Occipital lobe (tissue), 2 donors: ENCODE results near the genes ATAD1, KLLN and LIPN.

DNA sequence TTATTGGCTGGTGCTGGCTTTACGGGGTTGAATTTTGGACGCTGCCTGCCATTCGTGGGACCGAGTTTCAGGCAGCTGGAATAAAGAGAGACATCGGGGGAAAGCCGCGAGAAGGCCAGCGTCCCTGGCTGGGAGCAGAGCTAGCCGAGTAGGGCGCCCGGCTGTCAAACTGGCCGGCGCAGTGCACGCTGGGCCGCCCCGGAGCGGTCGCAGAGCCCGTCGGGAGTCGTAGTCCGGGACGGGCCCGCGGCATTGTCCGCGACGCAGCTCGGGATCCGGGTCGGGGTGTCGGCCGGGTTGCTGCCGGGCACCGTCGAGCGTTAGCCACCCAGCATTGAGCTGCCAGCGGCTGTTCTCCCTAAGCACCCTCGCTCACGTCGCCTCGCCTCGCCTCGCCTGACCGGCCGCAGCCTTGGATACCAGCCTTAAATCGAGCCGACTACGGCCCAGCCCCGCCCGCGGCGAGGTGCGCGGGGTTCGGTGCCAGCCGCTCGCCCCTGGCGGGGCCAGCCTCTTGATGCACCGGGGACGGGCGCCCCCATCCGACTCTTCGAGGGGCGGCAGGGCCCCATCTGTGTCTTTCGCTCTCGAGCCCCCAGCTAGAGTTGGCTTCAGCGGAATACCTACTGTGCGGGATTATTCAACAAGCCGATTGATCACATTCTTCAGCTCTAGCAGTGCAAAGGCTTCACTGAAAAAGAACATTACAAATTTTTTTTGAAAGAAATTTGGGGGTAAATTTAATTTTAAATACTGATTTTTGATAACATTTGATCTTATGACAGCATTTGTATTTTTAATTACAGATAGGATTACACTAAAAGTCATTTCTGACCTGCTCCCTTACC lies 14.6 kb upstream of the NUTM2D start:
- RAMPAGE, long total RNA: no peak

DNA sequence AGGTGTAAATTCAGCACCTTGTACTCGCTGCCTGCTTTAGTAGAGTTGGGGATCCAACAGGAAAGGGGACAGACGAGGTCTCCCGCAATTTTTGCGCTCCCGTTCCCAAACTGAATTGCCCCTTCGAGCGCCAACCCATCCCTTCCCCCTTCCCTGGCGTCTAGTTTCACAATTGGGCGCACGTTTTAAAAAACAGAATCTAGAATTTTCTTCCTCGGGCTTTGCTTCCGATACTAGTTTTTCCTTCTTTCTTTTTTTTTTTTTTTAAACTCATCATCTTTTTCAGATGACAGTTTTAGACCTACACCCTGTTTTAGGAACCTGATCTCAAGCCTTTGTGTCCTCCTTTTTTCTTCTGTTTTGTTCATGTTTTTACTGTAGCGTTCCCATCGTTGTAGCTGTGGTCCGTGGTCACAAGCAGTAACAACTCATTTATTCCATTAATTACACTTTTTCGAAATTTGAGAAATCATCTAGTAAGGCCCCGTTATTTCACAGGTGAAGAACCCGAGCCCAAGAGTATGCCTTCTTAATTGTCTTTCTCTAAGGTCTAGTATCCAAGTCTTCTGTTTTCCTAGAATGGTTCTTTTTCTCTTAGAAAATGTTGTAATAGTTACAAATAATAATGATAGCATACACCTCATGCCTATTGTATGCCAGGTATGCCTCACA lies 1.2 kb downstream of the MINPP1 start:
- RAMPAGE, long total RNA: no peak

DNA sequence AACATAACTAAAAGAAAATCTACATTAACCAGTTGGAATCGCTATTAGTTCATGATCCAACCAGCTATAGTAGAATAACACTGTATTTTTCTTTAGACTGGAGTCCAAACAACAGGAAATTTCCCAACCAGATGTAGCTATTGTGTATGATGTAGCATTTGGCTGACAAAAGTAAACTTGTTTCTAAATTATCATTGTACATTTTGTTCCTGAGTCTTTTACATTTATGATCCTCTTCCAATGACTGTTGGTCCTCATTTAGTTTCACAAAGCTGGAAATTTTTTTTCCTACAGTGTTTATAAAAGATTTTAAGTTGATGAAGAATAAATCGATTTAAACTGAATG lies 62.1 kb downstream of the PAPSS2 start:
- RAMPAGE, long total RNA: no peak

- RAMPAGE, long total RNA: no peak
These were observed 2.6 kb downstream of the ATAD1 start for GRCh38 chr10:87815369-87815785.

- RAMPAGE, long total RNA: start-site peak on the minus strand at chr10:87818167-87818215, 197 and 416 reads in 2 replicates; start-site peak on the plus strand at chr10:87818275-87818331, 158 and 35 reads in 2 replicates
These were observed at the start of gene ATAD1 for GRCh38 chr10:87817425-87818649. TSS of gene ATAD1 (minus strand) at chr10:87818226.

DNA sequence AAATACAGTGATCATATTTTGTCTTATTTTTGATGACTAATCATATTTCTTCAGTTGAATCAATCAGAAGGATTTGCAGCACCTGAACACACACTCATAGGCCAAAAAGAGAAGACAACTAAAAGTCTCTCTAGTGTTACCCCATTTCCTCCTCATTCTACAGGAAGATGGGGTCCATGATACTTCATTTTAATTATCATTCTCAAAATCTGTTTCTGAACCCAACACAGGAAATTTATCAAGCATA lies 8.7 kb upstream of the ATAD1 start:
- RAMPAGE, long total RNA: no peak

DNA sequence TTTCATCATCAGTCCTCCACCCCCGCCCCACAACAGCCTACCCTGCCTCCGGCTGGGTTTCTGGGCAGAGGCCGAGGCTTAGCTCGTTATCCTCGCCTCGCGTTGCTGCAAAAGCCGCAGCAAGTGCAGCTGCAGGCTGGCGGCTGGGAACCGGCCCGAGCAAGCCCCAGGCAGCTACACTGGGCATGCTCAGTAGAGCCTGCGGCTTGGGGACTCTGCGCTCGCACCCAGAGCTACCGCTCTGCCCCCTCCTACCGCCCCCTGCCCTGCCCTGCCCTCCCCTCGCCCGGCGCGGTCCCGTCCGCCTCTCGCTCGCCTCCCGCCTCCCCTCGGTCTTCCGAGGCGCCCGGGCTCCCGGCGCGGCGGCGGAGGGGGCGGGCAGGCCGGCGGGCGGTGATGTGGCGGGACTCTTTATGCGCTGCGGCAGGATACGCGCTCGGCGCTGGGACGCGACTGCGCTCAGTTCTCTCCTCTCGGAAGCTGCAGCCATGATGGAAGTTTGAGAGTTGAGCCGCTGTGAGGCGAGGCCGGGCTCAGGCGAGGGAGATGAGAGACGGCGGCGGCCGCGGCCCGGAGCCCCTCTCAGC lies at the start of gene KLLN:
TSS of gene KLLN (minus strand) at position 371 of the 587 bp plus-strand sequence.
- RAMPAGE, long total RNA: no peak

DNA sequence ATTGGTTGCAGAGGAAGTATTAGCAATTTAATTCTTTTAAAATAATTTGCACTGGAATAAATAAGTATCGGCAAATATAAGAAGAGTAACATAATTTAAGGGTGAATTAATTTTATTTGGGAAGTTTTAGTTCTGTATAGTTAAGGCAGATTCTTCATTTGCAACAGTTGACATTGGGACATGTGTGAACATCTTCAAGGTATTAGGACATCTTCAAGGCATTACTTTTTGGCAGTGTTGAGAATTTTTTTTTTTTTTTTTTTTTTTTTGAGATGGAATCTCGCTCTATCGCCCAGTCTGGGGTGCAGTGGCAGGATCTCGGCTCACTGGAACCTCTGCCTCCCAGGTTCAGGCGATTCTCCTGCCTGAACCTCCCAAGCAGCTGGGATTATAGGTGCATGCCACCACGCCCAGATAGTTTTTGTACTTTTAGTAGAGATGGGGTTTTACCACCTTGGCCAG lies 5.6 kb downstream of the PTEN start:
- RAMPAGE, long total RNA: no peak

DNA sequence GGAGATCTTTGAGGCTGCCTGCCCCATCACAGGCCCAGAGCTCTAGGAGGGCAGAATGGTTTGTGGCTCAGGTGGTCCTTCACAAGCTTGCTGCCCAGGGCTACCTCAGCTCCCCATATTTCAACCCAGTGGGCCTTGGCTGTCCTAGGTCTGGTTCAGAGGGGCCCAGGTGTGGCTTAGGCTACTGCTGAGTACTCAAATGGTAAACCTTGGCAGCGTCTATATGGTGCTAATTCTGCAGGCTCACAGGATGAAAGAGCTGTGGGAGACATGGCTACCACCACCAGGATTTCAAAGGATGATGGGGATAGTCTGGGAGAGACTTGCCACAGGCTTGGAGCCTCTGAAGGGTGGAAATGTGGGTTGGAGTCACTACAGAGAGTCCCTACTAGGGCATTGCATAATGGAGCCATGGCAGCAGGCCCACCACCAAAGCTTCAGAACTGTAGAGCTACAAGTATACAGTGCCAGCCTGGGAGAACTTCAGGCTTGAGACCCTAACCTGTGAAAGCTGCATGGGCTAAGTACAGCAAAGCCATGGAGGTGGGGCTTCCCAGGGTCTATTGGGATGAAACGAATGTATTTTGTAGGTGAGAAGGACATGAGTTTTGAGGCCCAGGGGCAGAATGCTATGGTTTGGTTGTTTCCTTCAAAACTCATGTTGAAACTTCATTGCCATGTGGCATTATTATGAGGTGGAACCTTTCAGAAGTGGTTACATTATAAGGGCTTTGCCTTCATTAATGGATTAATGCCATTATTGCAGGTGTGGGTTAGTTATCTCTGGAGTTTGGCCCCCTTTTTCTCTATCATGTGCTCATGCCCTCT lies 24.5 kb downstream of the PTEN start:
- RAMPAGE, long total RNA: no peak

DNA sequence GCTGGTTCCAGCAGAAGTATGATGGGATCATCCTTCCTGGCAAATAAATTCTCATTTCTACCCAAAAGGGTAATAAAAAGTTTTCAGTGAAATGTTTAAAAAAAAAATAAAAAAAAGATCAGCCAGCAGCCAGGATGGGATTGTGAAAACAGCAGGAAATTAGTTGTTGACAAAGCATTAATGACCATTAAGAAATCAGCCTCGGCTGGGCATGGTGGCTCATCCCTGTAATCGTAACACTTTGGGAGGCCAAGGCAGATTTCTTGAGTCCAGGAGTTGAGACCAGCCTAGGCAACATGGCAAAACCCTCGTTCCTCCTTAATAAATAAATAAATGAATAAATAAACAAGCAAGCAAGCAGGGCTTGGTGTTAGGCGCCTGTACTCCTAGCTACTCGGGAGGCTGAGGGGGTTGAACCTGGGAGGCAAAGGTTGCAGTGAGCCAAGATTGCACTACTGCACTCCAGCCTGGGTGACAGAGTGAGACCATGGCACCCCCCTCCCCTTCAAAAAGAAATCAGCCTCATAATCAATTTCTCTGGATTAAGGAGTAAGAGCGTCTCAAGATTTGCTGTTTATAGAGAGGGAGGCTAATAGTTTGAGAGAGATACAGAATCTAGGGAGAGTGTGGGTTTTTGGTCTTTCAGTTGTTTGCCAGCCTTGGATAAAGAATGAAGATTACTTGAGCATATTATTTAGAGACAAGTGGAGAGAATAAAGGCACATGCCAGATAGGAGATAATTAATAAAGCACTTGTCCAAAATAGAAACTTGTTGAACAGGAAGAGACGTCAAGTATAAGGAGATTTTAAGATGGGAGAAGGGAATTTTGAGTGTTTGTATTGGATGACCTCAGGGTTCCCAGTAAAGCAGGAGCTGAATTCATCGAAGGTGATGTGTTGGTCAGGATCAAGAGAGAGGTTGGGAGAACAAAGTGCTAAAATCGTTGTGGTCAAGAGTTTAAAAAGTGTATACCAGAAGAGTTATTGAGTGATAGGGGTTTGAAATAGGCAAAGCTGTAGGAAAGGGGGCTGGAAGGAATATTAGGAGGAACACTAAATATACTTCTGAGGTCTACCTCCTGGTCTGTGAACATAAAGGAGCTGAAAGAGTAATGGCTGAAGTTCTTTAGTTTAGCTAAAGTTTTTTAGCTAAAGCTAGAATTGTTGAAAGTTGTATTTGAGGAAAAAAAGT lies 83.0 kb downstream of the PTEN start:
- RAMPAGE, long total RNA: no peak

DNA sequence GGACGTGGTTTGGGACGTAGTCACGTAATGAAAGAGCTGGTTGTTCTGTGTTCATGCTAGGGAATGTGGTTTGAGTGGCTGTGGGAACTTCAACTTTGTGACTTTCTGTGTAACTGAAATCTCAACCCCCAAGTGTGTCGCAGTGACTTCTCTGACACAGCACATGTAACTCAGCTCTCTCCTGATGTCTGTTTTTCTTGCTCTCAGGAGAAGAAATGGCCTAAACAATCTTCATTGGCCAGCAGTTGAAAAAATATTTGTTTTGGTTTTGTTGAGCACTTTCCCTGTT lies 199.0 kb downstream of the PTEN start:
- RAMPAGE, long total RNA: no peak

DNA sequence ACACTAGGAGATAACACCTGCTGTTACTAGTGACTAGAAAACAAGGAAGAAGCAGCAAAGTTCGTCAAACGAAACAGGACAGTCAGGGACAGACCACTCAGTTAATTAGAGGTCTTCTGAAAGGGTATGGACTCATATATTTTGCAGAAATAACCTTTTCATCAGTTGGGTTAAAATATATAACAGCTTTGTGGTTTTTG lies 353.7 kb downstream of the PTEN start:
- RAMPAGE, long total RNA: no peak

DNA sequence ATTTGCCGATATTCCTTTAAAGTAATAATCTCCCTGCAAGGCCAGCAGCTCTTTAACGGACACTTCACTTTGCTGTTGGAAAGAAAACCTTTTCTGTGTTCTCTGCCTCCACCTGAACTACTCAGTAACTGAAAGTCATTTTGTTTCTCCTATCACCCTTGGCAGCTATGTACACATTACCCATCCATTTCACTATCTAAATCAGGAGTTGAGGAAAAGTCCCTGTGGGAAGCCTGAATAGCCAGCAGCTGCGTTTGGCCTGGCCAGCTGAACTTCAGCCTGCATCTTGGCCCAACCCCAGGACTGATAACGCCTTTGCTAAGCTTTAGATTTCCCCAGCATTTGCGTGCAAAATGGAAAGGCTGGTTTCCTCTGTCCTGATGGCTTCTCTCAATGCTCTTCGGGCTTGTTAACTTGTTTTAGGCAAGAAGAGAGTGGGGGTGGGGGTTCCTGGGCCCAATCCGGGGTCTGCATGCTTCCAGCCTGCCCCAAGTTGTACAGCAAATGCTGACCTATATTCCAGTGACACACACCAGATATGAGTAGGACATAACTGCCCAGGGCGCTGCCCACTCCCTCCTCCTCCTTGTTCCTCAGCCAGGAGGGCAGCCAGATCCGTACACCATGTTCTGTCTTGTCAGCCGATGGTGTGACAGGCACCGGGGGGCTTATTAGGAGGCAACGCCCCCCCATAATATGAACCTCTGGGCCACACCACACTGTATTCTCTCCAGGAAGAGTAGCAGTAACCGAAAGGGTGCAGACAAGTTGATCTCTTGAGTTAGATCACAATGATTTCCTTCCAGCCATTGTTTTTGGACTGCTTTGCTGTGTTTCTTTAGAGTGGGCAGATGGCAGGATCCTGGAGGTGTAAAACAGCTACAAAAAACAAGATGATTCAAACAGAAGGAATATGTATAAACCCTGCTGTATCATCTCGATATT lies 339.2 kb downstream of the RNLS start:
- RAMPAGE, long total RNA: no peak

- RAMPAGE, long total RNA: no peak
These were observed 329.0 kb downstream of the RNLS start for GRCh38 chr10:88254037-88254696.

- RAMPAGE, long total RNA: no peak
These were observed 326.9 kb downstream of the RNLS start for GRCh38 chr10:88255943-88256919.

DNA sequence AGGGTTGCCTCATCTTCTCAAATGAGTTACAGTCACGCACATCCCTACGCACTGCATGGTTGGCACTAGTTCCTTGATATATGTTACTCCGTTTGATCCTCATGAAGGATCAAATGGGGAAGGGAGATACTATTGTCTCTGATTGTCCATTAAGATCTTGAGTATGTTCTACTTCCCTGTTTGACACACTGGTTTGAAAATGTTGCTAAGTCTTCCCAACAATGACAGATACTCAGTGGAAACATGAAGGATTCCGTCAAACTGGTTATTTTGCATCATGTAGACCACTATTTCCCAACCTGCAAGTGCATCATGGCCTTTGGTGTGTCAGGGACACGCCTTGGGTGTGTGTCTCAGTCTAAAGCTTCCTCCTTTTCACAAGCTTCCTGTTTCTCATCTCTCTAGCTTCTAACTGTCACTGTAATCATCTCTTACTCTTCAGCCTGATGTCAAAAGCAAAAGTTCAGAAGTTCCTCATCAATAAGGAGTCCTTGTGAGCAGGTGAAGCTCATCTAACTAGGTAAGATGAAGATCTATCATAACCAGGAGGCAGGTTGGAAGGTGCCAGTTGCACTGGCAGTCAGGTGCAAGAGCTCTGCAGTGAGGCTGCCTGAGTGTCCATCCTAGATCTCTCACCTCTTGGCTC lies at the start of gene LIPN:
TSS of gene LIPN (plus strand) at position 434 of the 646 bp plus-strand sequence.
- RAMPAGE, long total RNA: no peak

DNA sequence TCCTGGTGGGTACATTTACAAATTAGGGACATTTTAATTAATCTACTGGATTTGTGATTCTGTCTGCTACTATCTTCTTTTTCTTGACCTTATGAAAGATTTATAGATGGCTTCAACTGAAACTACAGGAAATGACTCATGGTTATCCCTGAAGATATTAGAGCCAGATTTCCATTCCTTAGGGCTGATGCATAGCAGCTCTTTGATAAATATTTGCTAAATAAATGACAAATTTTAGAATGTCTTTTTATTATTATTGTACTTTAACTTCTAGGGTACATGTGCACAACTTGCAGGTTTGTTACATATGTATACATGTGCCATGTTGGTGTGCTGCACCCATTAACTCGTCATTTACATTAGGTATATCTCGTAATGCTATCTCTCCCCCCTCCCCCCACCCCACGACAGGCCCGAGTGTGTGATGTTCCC lies 2.6 kb downstream of the STAMBPL1 start:
- RAMPAGE, long total RNA: no peak

DNA sequence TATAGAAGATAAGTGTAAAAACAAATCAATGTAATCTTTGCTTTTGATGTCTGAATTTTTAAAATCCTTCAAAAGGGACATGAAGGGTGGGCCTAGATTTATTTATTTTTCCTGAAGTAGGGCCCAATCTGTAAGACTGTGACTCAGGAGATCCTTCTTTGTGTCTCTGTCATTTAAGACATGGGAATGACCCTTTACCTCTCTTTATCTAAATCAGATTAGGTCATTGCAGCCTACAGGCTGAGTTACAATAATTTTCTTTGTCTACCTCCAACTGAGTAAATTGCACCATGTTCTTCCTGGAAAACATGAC lies 16.1 kb downstream of the STAMBPL1 start:
- RAMPAGE, long total RNA: no peak

DNA sequence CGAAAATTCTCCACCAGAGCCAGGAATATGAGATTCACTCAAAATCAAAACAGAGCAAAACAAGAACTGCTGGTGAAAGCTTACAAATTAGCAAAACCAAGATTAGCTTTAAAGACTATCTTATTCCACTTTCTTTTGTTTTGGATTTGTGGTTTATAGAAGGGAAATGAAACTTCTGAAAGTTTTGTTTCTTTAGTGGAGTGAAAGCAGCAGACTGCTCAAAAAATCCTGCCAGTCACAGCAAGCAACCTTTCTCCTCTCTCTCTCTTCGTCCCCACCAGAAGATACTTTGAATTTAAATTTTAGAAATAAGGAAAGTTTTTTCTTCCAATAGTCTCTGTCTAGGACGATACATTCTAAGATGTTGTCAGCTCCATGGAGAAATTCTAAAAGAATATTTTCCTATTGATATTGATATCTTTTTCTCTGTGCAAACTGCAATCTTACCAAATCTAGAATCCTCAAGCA lies 7.7 kb downstream of the ACTA2 start:
- RAMPAGE, long total RNA: no peak

DNA sequence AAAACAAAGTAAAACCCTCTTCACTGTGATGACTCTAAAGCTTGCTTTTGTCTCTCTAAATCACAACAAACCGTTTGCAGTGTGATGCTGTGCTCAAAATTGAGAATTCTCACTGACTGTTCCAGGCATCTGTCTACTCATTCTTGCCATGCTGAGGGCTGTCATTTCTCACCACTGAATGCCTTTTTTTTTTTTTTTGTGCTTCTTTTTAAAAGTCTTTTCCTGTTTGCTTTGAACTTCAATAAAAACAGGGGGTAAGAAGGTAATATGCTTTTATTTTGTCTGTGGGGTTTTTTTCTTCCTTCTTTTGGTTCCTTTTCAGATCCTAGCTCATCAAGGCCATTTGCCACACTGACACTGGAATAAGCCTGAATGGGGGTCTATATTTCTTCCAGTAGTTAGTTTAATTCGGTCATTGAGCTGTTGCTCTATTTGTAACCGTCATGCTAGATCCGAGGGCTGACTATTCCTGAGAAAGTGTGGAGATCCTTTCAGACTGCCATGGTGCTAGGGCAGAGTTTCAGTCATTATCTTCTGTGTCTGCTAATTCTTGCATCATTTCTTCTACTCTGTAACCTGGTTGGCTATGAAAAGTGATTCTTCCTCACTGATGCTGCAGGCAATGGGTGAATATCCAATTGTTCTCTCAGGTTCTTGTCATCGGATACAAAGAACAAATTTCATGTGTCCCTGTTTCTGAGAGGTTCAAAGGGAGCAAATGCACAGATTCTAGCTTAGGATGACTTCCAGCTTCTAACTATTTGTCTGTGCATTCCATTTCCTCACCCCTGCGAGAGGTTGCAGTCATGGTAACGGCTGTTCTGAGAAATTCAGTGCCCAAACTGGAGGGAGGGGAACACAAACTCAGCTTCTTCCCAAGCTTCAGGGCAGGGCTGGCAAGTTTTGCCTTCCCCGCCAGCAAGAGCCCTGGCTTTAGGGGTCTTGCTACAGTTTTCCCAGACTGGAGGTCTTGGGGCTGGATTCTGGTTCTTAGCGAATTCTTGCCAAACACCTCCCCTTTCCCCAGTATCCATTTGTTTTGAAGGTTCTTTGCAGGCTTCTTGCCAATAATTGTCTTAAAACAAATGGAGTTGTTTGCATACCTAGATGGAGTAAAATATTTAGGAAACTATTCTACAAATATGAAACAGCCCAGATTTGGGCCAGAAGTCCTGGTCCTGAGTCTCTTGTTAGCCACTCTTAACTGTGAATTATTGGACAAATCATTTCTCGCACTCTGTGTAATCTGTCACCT lies 10.9 kb downstream of the FAS start:
- RAMPAGE, long total RNA: no peak